ENCODE data around the gene MGMT.

DNA sequence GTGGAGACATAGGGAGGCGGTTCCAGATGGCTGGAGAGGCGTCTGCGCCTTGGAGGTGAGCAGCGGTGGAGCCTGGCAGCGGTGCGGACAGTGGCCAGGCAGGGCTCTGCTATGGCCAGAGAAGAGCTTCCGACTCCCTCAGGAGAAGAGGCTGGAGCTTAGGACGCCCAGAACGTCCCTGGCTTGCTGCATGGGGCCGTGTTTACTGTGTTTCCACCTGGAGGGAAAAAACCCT lies 447.0 kb upstream of the MKI67 start:
- RRBS = no CpG with 5 or more reads among the region's 10 CpGs

GRCh38 chr10:129036406-129036991 lies 430.5 kb upstream of the MGMT start:
- RRBS = no CpG with 5 or more reads among the region's 6 CpGs

GRCh38 chr10:129466572-129467457 lies at the start of gene MGMT:
TSS of gene MGMT (plus strand) at chr10:129467241.
- RRBS = 3% methylated on average over 21 of the region's 102 CpGs

- RRBS = no CpG with 5 or more reads among the region's 14 CpGs
Measured at GRCh38 chr10:129891751-129892277, 72.3 kb downstream of the EBF3 start.

DNA sequence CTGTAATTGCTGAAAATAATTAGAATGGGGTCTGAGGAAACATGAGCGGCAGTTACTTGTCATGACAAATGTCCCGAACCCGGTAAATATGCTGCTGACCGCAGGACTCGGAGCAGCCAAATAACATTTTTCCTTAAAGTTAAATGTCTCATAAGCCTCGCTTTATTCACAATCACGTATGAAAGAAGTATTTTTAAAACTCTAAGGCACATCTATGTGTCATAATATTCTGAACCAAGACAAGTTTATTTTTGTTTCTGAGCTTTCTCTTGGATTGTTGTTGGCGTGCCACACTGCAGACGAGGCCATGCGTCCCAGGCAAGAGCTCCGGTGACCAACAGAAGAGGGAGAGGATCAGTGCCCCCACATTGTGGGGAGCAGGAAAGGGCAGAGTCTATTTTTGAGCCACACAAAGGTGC lies 17.7 kb downstream of the EBF3 start:
- RRBS = no CpG with 5 or more reads among the region's 11 CpGs

GRCh38 chr10:129958572-129959251 lies 5.4 kb downstream of the EBF3 start:
- RRBS = 76% methylated on average over 23 of the region's 73 CpGs

GRCh38 chr10:130110147-130110713 lies 400 bp downstream of the C10orf143 start:
- RRBS = under 1% methylated on average over 11 of the region's 46 CpGs

- RRBS = no CpG with 5 or more reads among the region's 15 CpGs
Measured at GRCh38 chr10:130137130-130137567, 958 bp downstream of the GLRX3 start.

- RRBS = no CpG with 5 or more reads among the region's 1 CpG
Measured at GRCh38 chr10:130228674-130228914, 92.4 kb downstream of the GLRX3 start.

GRCh38 chr10:130748070-130748269 lies 563.6 kb downstream of the TCERG1L start:
- RRBS = no CpG with 5 or more reads among the region's 11 CpGs

GRCh38 chr10:131386592-131386863 lies 75.0 kb upstream of the TCERG1L start:
- RRBS = no CpG with 5 or more reads among the region's 4 CpGs

DNA sequence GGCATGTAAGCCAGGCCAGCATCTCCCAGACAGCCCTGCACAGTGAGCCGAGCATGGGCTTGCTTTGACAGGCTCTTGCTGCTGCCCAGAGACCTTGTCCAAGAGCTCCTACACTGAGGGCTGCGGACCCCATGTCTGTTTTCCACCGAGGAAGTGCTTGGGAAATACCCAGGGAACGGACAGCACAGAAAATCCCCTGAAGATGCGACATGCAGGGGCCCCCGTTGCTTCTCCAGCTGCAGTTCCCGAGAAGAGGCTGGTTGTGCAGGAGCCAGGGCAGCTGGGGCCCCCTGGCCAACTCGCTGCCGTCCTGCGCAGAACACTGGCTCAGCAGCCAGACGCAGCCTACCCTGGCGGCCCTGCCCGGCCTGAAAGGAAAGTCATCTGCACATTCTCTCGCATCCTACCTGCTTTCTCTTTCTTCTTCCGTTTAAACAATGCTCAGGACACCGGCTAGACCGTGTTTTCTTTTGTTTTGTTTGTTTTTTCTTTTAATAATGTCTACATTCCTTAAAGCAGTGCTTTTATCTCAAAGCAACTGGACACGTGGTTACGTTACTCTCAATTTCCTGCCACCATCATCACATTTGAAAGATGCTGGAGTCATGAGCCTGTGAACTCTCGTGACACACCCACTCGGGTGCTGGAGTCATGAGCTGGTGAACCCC lies 156.9 kb upstream of the PPP2R2D start:
- RRBS = 2% methylated on average over 4 of the region's 21 CpGs

DNA sequence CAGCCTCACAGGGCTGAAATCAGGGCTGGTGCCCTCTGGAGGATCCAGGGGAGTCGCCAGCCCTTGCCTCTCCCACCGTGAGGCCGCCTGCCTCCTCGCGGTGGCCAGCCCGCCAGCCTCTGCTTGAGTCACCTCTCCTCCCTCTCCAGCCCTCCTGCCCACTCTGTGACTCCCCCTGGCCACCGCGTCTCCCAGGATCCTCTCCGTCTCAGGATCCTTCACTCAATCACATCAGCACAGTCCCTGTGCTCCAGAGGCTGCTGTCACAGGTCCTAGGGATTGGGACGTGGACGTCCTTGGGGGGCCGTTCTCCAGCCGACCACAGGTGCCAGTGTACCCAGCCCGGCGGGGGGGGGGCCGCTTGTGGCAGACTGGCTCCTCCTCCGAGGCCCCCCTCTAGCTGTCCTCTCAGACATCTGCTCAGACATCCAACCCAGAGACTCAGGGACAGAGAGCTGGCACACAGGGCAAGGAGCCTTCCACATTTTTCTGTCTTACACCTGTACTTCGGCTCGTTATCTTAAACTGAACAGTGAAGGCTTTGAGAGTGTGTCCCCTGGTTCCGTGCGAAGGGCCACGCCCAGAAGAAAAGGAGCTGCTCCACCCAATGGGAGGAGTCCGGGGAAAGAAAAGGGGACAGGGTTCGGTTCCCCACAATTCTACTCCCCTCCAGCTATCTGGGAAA lies 9.4 kb upstream of the PPP2R2D start:
- RRBS = no CpG with 5 or more reads among the region's 24 CpGs

GRCh38 chr10:131904575-131905219 lies 3.9 kb downstream of the PPP2R2D start:
- RRBS = no CpG with 5 or more reads among the region's 2 CpGs

DNA sequence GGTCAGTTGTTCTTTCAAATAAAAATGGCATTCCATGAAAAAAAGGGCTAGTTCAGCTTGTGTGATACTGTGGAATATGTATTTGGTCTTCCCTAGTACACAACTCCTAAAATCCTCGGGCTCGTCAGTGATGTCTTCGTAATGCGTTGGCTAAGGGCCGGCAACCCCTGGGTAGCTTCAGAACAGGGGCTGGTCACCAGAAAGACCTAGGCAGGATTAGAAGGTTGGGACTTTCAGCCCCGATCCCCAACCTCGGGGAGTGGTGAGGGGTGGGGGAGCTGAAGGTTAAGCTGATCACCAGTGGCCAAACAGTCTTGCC lies 9.7 kb downstream of the PPP2R2D start:
- RRBS = no CpG with 5 or more reads among the region's 7 CpGs

GRCh38 chr10:131947436-131947789 lies 34.3 kb downstream of the BNIP3 start:
- RRBS = no CpG with 5 or more reads among the region's 9 CpGs

- RRBS = 96% methylated on average over 6 of the region's 24 CpGs
Measured at GRCh38 chr10:131955304-131956073, 26.2 kb downstream of the BNIP3 start.

- RRBS = no CpG with 5 or more reads among the region's 18 CpGs
Measured at GRCh38 chr10:131972648-131973337, 8.9 kb downstream of the BNIP3 start.

GRCh38 chr10:131979772-131980431 lies 1.8 kb downstream of the BNIP3 start:
- RRBS = 30% methylated on average over 10 of the region's 34 CpGs

GRCh38 chr10:132375023-132375979 lies 21.7 kb upstream of the PWWP2B start:
- RRBS = no CpG with 5 or more reads among the region's 28 CpGs